Astrocyte (in vitro differentiated cells and primary cell): ENCODE measurements around the genes SEC14L2 and MORC2.

- PRO-cap: no peak
- RRBS, 2 experiments: no CpG with 5 or more reads among the region's 1 CpG
Observed at GRCh38 chr22:30306294-30306721, 17.0 kb upstream of the CASTOR1 start.

DNA sequence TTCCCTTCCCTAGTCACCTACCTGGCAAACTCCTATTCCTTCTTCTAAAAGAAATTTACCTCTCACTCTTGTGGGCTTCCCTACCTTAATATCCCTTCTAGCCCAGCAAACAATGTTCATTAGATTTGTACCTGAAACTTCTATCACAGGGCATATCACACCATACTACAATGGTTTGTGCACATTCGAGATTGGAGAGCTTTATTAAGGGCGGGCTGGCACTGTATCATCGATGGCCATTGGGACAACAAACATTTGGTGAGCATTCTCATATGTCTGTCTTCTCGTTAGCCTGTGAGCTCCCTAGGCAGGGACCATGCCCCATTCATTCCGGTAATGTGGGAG lies 817 bp downstream of the SF3A1 start:
- PRO-cap: no peak
- RRBS, 2 experiments: 0% methylated on average over 1 of the region's 5 CpGs; no CpG with 5 or more reads in 1 of the 2 experiments

- PRO-cap: no peak
- RRBS, 2 experiments: no CpG with 5 or more reads among the region's 7 CpGs
Observed at GRCh38 chr22:30391147-30392169, 4.2 kb upstream of the RNF215 start.

DNA sequence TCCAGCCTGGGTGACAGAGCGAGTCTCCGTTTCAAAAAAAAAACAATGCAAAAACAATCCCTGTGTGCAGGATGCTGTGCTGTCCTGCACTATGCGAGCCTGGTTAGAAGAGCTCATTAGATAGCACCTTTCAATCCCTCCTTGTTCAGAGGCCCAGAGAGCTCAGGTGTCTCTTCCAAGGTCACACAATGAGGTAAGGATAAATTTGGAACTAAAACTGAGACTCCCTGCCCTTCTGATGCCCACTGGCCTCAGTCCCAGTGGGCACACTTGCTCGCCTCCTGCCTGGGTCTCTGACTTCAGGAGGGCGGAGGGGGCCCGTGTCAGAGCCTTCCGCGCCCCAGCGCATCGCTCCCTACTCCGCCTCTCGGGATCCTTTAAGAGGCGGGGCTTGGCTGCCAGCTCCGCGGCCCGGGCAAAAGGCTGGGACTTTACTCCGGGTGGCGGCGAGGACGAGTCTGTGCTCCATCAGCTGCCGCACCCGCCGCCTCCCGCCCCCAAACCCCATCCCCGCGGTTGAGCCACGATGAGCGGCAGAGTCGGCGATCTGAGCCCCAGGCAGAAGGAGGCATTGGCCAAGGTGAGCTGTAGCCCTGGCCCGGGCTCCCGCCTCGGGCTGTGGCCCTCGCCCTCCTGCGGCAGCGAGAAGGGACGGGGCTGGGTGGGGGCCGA lies at the start of gene SEC14L2:
Gene SEC14L2 (plus strand): TSS at position 428 of the 672 bp plus-strand sequence.
- PRO-cap: unidirectional peak, plus-strand start at position 429 of the sequence
- RRBS, 2 experiments: 0% methylated on average over 1 of the region's 38 CpGs; no CpG with 5 or more reads in 1 of the 2 experiments

DNA sequence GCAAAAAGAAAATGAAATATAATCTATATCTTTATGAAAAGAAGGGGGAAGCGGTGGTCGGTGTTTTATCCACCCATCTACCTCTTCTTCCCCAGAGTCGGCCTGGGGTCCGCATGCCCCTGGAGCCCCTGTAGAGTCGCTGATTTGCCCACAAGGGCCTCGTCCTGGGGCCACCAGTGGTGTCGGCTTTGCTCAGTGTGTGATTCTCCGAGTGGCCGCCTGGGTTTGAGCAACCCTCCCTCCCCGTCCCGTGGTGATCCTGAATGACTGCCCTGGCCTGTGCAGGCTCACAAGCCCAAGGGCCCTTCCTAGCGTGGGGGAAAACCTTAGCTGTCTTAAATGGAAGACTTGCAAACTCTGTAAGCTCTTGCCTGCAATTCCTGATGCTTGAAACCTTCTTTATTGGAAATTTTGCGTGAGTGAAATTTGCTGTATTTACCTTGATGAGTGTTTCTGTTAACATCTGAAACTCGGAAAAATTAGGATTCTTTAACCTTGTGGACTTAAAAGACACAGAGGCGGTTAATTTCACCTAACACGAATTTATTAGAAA lies 128.4 kb downstream of the OSBP2 start:
- PRO-cap: no peak
- RRBS, 2 experiments: no CpG with 5 or more reads among the region's 16 CpGs

DNA sequence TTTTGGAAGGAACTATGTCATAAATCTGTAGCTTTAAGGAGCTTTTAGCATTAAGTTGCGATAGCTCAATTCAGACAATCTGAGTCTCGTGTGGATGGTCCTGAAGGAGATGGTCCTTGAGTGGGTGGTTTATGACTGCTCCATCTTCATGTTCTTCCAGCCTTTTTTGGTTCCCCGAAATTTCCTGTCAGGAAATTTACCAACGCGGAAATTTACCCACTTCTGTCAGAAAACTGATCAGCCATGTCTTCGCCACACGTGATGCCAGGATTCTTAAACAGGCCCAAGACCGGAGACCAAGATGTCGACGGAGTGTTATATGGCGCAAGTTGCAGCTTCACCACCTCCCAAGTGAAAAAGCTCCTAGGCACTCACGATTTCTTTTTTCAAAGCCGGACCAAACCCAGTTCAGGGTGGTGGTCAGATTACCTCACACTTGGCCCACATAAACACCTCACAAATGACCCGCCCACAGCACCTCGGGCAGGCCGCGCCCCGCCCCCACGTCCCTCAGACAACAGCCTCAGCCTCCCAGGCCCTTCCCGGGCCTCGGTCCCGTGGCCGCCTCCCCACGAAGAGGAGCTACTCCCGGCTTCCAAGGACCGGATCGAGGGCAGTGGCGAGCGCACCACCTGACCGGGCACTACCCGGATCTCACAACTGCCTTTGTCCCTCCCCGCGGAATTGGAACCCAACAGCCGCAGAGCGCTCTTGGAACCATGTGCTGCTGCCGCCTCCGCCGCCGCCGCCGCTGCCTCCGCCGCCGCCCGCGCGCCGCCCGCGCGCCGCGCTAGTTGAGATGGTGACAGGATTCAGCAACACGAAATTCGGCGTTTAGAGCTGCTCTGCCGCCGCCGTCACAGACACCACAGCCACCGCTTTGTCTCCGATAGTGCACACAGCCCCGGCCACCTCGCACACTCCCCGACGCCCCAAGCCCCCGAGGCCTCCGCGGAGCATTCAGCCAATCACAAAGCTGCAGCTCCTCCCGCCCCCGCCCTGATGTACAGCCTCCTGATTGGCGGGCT lies at the start of gene MORC2:
Gene MORC2 (minus strand): TSS at position 662 of the 1,028 bp plus-strand sequence.
- PRO-cap: bidirectional peak, plus-strand start at position 513 of the sequence, minus-strand start at position 353 of the sequence; bidirectional peak, plus-strand start outside the sequence, minus-strand start at position 923 of the sequence
- RRBS, 2 experiments: 2 to 23% methylated on average over 6 to 12 of the region's 71 CpGs

DNA sequence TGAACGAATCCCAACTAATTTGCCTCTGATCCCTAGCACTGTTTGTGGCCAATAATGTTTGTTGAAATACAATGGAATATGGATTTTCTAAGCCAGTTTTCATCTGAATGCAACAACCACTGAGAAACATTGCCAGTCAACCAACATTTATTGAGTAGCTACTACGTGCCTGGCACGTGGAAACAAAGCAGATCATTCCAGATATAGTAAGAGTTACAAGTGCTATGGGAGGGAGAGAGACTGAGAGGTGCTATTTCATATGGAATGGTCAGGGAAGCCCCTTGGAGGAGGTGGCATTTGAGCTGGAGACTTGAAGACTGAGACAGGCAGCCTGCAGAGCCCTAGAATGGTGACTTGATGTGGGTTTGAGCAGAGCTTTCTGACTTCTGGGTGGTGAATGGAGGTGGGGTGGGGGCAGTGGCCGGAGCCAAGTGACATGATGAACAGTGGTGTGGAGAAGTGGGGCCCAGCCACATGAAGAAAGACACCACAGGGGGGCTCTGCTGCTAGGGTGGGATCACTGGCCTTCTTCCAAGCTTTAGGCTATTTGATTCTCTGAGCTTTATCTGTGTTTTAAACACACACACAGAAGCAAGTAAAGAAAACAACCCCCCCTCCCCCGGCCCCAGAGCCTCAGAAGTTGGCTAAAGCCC lies 35.1 kb upstream of the SMTN start:
- PRO-cap: no peak
- RRBS, 2 experiments: no CpG with 5 or more reads among the region's 5 CpGs

DNA sequence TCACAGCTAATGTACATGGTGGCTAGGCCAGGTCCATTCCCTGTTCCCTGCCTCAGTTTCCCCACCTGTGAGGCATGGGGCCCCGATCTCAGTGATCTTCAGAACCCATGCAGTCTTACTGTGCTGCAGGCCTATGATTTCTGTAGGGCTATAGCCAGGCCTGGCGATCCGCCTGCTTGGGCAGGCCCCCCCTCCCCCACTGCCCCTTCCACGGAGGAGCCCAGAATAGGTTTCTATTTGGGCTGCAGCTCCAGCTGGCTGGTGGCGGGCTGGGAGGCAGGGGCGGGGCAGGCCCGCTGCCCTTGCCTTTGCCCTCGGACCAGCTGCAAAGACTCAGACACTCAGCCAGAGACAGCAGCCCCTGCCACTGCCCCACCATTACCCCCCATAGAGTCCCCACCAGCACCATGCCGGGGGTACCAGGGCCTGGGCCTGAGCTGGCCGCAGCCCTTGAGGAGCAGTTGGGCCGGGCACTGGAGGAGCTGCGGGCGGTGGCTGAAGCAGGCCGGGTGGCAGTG lies 12.0 kb downstream of the SMTN start:
- PRO-cap: no peak
- RRBS, 2 experiments: 72 to 88% methylated on average over 6 of the region's 14 CpGs

DNA sequence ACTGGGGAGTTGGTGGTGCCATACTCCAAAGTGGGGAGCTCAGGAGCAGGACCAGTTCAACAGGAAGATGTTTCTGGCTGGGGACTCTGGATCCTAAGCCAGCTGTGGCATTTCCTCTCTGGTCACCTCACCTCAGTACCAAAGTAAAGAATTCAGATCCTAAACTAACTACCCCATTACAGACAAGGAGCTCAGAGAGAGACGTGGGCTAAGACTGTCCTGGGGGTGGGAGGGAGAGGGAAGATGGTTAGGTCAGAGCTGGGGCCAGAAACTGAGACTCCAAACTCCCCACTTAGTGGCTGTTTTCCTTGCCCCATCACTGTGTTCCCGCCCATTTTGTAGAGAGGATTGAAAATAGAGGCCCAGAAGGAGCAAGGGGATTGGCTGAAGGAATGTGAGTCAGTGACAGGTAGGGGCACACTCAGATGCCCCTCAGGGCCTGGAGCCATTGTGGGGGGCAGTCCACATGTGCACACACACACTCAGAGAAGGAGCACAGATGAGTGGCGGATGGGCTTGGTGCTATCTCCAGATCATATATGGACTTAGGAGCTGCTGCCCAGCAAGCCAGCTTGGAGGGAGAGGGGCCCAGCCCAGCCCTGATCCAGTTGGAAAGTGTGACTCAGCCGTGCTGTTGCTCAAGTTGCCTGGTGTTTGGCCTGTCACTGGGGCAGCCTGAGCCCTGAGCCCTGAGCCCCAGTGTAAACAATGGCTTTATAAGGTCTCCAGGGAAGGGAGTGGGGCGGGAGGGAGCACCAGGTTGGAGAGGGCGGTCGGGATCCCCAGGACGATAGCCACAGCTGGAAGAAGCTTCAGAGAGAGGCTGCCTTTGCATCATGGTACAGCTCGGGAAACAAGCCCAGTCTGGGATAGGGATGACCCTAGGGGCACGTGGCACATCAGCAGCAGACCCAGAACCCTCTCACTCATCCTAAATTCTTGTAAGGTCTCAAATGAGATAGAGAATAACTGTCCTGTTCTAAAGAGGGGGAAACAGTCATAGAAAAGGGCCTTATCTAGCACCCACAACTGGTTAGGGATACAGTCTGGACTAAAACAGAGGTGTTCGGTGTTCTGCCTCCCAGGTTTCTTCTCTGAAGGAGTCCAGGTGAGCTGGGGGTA lies 5.0 kb downstream of the SELENOM start:
- PRO-cap: unidirectional peak, plus-strand start at position 782 of the sequence
- RRBS, 2 experiments: no CpG with 5 or more reads among the region's 11 CpGs

DNA sequence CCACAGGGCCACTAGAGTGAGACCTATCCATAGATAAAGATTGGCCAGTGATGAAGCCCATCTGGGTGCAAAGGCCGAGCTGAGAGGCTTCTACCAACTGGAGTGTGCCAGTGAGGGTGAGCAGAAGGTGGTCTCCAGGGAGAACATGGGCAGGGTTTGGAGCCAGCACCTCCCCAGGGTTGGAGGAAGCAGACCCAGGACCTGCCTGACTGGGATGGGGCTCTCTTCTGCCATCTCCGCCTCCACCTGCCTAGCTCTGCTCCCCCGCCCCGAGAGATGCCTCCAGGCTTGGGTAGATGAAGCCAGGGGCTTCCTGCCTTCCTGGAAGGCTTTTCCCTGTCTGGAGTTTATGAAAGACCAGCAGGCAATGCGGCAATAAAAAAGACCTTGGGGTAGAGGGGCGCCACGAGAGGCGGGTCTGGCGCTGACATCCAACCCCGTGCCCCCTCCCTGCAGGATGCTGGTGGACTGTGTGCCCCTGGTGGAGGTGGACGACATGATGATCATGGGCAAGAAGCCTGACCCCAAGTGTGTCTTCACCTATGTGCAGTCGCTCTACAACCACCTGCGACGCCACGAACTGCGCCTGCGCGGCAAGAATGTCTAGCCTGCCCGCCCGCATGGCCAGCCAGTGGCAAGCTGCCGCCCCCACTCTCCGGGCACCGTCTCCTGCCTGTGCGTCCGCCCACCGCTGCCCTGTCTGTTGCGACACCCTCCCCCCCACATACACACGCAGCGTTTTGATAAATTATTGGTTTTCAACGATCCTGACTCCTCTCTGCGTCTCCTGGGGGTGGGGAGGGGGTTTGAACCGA lies 3.3 kb downstream of the SELENOM start:
- PRO-cap: no peak
- RRBS, 2 experiments: no CpG with 5 or more reads among the region's 32 CpGs

DNA sequence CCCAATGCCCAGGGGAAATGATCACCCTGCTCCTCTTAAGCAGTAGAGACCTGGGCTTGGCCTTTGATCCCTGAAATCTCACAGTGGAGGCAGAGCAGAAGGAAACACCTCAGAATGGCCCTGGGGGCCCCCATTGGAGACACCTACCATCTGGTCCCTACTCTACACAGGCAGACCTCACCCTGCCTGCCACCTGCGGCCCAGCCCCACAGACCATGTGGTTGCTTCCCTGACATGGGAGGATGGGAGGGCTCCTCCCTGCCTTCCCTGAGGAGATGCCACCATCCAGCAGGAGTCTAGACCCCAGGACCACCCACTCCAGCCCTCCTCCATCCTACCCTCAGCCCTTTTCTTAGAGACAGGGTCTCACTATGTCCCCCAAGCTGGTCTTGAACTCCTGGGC lies 1.1 kb downstream of the SELENOM start:
- PRO-cap: no peak
- RRBS, 2 experiments: no CpG with 5 or more reads among the region's 1 CpG

GRCh38 chr22:31130796-31131318 lies 8.1 kb downstream of the INPP5J start:
- PRO-cap: no peak
- RRBS, 2 experiments: no CpG with 5 or more reads among the region's 4 CpGs

DNA sequence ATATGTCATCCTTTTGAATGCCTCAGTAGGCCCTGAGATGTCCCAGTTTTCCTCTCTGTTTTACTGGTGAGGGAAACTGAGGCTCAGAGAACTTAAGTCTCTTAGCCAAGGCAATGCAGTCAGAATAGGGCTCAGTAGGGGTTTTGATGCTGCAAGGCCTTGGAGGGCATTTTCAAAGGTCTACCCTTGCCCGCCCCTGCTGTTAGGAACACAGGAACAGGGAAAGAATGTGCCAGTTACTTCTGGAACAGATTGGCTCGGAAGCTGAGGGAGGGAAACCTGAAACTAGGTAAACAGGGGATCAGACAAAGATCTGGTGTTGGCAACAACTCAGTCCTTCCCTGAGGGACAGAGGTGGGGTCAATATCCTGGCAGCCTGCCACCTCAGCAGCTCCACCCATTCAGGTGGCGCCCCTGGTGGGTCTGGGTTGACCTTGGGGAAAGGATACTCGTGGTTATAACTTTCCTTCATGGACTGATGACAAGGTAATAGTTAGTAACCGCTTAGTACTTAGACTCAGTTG lies 8.6 kb downstream of the PLA2G3 start:
- PRO-cap: no peak
- RRBS, 2 experiments: no CpG with 5 or more reads among the region's 5 CpGs

GRCh38 chr22:31148564-31148931 lies 8.2 kb upstream of the PLA2G3 start:
- PRO-cap: no peak
- RRBS, 2 experiments: no CpG with 5 or more reads among the region's 1 CpG

DNA sequence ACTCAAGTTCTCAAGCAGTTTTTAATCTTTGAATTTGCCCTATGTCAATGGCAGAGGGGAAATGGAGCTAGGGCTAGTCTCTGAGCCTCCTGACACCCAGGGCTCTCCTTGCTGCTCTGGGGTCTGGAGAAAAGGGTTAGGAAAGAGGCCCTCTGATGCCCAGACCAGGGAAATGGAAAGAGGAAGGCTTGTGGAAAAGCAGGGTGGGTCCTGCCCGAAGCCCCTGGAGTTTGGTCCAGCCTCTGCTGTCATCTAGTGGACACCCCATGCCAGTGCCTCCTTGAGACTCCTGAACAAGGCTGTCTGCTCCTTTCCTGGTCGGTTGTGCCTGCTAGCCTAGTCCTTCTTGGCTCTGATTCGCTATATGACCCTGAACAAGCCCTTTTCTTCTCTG lies 8.6 kb upstream of the PLA2G3 start:
- PRO-cap: no peak
- RRBS, 2 experiments: no CpG with 5 or more reads among the region's 3 CpGs

- PRO-cap: no peak
- RRBS, 2 experiments: no CpG with 5 or more reads among the region's 7 CpGs
Observed at GRCh38 chr22:31211495-31211819, 641 bp upstream of the LIMK2 start.

DNA sequence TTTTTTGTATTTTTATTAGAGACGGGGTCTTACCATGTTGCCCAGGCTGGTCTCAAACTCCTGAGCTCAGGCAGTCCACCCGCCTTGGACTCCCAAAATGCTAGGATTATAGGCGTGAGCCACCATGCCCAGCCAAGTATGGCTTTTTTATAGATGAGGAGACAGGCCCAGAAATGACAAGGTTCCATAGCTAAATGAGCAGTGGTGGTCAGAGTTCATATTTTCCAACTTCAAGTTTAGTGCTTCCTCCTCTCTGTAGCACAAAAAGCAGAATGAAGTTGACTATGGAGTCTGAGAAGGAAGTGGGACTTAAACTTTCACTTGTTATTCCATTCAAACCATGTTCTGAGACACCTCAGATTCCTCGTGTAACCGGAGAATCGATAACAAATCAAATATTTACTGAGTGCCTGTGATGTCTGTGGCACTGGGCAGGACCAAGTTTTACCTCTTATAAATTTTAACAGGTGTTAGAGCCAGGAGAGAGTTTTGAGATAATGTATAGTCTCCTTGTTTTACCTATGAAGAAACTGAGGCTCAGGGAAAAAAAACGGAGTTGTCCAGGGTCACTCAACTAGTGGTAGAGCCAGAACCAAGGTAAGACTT lies 3.0 kb downstream of the LIMK2 start:
- PRO-cap: no peak
- RRBS, 2 experiments: no CpG with 5 or more reads among the region's 7 CpGs

DNA sequence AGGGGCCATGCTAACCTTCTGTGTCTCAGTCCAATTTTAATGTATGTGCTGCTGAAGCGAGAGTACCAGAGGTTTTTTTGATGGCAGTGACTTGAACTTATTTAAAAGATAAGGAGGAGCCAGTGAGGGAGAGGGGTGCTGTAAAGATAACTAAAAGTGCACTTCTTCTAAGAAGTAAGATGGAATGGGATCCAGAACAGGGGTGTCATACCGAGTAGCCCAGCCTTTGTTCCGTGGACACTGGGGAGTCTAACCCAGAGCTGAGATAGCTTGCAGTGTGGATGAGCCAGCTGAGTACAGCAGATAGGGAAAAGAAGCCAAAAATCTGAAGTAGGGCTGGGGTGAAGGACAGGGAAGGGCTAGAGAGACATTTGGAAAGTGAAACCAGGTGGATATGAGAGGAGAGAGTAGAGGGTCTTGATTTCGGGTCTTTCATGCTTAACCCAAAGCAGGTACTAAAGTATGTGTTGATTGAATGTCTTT lies 10.7 kb downstream of the LIMK2 start:
- PRO-cap: no peak
- RRBS, 2 experiments: no CpG with 5 or more reads among the region's 4 CpGs

DNA sequence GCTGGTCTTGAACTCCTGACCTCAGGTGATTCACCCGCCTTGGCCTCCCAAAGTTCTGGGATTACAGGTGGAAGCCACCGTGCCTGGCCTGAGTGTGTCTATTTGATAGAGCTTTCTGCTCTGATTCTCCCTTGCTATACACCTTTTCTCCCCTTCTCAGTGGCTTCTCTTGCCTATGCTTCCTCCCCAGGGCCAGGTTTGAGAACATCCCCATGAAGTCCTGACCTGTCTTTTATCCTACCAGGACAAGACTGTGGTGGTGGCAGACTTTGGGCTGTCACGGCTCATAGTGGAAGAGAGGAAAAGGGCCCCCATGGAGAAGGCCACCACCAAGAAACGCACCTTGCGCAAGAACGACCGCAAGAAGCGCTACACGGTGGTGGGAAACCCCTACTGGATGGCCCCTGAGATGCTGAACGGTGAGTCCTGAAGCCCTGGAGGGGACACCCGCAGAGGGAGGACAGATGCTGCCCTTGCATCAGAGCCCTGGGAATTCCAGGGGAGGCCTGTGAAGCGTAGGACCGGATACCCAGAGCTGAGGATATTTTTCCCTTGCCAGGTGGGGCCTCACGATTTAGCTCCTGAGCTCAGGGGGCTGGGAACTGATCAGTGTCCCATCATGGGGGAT lies 19.9 kb downstream of the PIK3IP1 start:
- PRO-cap: no peak
- RRBS, 2 experiments: no CpG with 5 or more reads among the region's 14 CpGs

DNA sequence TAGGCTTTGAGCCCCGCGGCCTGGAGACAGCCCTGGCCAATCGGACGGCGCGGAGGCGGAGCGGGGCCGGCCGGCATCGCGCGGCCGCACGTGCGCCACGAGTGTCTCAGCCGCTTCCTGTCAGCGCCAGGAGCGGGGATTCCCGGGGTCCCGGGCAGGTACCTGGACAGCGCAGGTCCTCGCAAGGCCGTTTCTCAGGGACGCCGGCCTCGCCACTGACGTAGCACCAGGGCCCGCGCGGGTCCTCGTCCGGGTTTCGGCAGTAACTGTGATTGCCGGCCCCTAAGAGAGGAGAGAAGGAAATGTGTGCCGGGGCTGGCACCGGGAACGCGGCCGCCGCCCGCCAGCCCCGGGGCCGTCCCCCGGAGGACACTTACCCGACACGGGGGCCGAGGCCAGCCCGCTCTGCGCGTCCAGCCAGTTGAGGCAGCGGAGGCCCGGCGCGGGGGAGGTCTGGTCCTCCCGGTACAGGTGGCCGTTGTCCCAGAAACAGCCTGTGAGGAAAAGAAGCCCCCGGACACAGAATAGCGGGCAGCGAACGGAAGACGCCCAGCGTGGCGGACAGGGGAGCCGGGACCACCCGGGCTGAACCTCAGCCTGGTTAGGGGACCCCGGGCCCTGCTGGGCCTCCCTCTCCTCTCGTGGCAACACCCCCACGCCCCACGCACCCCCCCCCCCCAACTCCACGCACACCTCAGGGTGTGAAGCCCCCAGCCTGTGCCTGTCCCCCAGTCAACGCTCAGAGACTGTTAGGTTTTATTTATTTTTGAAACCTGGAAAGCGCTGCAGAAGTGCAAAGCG lies 1.3 kb downstream of the PIK3IP1 start:
- PRO-cap: bidirectional peak, plus-strand start at position 104 of the sequence, minus-strand start outside the sequence
- RRBS, 2 experiments: 1 to 4% methylated on average over 41 to 43 of the region's 75 CpGs